ENCODE data around the genes MEIOB and NTN3.

- RAMPAGE, long total RNA: no peak
- RRBS: no CpG with 5 or more reads among the region's 31 CpGs
These were observed 4.6 kb upstream of the MRPS34 start for GRCh38 chr16:1777327-1778055.

- RAMPAGE, long total RNA: no peak
- RRBS: no CpG with 5 or more reads among the region's 10 CpGs
These were observed 2.8 kb downstream of the SPSB3 start for GRCh38 chr16:1779551-1779931.

DNA sequence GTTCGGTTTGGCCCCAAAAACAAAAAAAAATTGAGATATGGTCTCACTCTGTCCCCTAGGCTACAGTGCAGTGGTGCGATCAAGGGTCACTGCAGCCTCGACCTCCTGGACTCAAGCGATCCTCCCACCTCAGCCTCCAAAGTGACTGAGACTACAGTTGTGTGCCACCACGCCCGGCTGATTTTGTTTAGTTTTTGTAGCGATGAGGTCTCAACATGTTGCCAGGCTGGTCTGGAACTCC lies 1.1 kb downstream of the HAGH start:
- RAMPAGE, long total RNA: no peak
- RRBS: no CpG with 5 or more reads among the region's 7 CpGs

- RAMPAGE, long total RNA: no peak
- RRBS: no CpG with 5 or more reads among the region's 15 CpGs
These were observed 1.9 kb downstream of the FAHD1 start for GRCh38 chr16:1828551-1829634.

DNA sequence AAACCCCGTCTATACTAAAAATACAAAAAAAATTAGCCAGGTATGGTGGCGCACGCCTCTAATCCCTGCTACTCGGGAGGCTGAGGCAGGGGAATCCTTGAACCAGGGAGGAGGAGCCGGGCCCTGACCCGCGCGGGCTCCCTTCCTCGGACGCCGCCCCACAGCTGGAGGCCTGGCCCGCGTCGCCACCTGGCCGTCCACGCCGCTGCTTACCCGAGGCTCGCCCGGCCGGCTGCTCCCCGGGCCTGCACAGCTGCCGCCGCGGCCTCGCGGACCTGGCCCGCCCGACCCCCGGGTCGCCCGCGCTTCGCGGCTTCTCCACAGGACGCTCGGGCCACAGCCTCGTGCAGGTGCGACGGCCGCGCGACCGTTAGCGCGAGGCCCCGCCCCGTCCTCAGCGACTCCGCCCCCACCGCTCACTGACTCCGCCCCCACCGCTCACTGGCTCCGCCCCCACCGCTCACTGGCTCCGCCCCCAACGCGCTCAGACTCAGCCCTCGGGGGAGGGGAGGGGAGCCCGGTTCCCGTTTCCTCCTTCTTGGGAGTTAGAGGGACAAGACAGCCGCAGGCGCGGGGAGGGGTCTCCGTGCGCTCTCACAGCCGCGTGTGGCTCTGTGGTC lies at the start of gene MEIOB:
MEIOB (minus strand) TSS at position 385 of the 620 bp plus-strand sequence.
- RAMPAGE, long total RNA: no peak
- RRBS: 16% methylated on average over 21 of the region's 68 CpGs

DNA sequence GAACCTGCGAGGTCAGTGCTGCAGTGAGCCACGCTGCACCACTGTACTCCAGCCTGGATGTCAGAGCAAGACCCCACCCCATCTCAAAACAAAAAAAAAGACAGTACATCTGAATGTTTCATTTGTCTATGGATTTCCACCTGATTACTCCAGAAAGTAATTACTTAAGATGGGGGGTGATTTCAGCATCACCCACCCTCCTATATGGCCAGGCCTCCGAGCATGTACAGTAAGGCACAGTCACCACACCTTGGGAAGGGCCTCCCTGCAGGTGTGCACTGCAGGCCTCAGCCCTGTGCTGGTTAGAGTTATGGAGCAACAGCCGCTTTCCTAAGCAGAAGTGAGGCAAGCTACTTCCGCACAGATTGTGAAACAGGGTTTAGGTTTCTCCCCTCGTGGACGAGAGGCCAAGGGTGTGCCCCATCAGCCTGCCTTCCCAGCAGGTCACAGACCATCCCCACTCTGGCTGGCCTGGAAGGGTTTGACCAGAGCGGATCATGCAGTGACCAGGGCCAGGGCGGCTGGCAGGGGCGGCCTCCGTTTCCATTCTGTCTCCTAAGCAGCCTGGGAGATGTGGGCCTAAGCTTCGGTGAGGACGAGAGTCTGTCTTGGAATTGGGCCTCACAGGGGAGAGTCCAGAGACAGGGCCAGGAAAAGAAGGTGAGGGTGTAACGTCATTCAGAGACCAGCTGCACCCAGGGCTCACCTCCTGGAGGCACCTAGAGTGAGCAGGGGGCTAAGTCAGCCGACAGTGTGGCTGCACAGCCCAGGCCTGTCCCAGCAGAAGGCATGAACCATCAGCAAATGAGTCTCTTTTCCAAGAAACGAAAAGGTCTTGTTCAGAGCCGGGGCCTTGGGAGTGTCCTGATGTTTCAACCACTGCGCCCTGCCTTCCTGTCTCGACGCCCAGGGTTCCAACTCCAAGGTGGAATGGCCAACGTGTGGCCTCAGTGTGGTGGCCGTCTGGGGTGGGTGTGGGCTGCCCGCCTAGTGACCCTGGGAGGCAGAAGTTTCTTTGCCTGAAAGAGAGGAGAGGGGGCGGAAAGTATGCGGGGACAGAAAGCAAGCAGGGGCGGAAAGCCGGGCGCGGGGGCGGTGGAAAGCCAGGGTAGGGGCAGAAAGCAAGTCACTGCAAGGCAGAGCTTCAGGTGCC lies 4.5 kb downstream of the MSRB1 start:
- RAMPAGE, long total RNA: no peak
- RRBS: no CpG with 5 or more reads among the region's 30 CpGs

DNA sequence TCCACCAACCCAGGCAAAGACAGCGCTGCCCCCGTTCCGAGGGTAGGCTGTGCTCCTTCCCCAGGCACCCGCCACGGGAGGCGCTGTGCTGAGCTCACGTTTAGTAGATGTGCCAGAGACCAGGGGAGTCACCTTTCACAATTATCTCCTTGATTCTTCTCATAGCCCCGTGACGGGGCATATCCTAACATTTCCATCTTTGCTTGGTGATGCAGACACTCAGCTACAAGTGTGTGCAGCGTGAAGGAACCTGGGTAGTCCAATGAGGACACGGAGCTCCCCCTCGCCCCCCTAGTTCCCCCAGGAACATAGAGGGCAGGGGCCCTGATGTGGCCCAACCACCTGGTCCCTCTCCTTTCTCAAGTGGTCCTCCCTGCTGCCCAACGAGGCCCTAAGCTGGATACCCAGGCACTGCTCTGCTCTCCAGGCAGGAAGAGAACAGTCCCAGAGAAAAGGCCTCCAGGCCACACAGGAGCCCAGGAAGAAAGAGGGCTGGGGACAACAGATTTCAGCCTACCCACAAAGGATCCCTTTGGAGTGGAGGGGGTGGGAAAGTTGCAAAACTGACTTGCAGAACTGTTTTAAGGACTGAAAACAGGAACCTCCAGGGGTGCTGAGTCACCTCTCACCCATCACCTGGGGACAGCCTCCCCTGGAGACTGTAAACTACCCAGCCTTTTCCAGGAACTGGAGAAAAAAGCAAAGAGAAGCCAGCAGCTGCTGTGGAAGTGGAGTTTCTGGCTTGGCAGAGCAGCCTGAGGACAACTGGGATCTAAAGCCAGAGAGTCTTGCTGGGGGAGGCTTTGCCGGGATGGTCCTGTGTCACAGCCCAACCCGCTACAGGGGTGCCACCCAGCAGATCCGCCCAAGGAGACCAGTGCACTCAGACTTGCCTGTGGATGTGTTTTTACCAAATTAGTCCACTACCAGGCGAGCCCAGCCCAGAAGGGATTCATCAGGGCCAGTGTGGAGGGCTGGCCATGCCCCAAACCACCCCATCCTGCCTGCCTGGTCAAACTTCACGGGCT lies 1.2 kb downstream of the MSRB1 start:
- RAMPAGE, long total RNA: no peak
- RRBS: no CpG with 5 or more reads among the region's 18 CpGs

GRCh38 chr16:2008581-2009259 lies 10.9 kb upstream of the NPW start:
- RAMPAGE, long total RNA: no peak
- RRBS: no CpG with 5 or more reads among the region's 27 CpGs

GRCh38 chr16:2029843-2030288 lies 3.2 kb downstream of the NHERF2 start:
- RAMPAGE, long total RNA: no peak
- RRBS: no CpG with 5 or more reads among the region's 12 CpGs

- RAMPAGE, long total RNA: no peak
- RRBS: 5% methylated on average over 2 of the region's 28 CpGs
These were observed 342 bp downstream of the TSC2 start for GRCh38 chr16:2048132-2048521.

DNA sequence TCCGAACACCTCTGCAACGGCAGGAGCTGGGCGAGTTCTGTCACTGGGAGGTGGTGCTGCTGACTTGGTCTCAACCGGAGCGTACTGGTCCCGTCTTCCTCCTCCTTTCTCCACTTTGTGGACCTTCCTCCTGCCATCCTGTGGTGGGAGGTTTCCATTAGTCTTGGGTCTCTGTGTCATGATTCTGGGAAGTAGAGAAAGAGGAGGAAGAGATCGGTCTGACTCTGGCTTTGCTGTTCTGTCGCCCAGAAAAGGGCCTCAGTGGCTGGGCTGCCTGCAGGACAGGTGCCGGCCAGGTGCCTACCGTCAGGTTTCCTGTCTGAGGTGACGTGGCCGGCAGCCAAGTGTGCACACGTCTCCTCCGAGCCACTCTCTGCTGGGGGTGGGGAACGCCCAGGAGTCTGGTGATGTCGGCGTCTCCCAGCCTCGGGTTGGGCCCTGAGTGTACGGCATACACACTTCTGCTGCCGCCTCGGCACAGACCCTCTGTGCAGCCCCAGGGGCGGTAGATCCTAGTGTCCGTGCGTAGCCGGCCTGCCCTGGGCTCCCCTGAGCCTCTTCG lies 7.0 kb downstream of the TSC2 start:
- RAMPAGE, long total RNA: no peak
- RRBS: 100% methylated on average over 2 of the region's 26 CpGs

DNA sequence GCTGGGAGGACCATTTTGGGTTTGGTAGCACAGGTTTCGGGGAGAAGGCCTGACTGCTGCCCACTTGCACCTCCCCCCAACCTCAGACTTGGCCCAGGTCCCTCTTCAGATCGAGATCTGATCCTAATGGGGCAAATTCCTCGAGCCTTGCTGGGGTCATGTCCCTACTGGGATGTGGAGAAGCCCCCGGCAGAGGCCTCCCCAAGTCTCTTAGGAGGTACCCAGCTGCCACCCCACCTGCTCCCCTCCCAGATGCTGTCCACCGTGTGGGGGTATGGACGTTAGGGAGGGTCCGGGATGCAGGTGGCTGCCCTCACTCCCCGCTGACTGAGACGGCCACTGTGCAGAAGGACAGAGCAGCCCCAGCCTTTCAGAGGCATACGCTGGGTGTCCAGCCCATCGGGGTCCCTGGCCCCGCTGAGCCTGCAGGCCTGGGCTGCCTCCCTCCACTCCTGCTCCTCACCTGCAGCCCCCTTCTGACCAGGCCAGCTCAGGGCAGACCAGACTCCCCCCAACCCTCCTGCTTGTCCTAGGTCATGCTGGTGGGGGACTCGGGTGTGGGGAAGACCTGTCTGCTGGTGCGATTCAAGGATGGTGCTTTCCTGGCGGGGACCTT lies 1.1 kb downstream of the RAB26 start:
- RAMPAGE, long total RNA: no peak
- RRBS: 12% methylated on average over 4 of the region's 15 CpGs

DNA sequence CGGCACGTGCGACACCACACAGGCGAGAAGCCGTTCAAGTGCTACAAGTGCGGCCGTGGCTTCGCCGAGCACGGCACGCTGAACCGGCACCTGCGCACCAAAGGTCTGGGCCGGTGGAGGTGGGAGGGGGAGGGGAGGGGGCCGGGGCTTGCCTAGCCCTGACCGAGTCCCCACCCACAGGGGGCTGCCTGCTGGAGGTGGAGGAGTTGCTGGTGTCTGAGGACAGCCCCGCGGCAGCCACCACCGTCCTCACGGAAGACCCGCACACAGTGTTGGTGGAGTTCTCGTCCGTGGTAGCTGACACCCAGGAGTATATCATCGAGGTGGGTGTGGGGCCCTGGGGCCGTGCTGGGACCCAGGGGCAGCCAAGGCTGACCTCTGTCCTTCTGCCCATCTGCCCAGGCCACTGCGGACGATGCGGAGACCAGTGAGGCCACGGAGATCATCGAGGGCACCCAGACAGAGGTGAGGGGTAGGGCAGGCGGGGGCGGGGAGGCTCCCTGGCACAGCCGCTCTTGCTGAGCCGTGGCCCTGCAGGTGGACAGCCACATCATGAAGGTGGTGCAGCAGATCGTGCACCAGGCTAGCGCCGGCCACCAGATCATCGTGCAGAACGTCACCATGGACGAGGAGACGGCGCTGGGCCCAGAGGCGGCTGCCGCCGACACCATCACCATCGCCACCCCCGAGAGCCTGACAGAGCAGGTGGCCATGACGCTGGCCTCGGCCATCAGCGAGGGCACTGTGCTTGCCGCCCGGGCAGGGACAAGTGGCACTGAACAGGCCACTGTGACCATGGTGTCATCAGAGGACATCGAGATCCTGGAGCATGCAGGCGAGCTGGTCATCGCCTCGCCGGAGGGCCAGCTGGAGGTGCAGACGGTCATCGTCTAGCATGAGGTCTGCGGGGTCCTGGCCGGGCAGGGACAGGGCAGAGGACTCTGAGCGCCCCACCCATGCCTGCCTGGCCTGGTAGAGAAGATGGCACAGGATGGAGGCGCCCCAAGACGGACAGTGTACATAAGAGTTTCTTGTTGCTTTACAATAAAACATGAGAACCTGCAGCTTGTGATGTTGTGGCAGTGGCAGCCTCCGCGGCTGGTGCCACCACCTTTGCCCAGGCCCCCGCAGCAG lies 1.2 kb upstream of the DNASE1L2 start:
- RAMPAGE, long total RNA: no peak
- RRBS: 93% methylated on average over 7 of the region's 67 CpGs

GRCh38 chr16:2447795-2448272 lies 12.1 kb upstream of the TEDC2 start:
- RAMPAGE, long total RNA: no peak
- RRBS: no CpG with 5 or more reads among the region's 13 CpGs

DNA sequence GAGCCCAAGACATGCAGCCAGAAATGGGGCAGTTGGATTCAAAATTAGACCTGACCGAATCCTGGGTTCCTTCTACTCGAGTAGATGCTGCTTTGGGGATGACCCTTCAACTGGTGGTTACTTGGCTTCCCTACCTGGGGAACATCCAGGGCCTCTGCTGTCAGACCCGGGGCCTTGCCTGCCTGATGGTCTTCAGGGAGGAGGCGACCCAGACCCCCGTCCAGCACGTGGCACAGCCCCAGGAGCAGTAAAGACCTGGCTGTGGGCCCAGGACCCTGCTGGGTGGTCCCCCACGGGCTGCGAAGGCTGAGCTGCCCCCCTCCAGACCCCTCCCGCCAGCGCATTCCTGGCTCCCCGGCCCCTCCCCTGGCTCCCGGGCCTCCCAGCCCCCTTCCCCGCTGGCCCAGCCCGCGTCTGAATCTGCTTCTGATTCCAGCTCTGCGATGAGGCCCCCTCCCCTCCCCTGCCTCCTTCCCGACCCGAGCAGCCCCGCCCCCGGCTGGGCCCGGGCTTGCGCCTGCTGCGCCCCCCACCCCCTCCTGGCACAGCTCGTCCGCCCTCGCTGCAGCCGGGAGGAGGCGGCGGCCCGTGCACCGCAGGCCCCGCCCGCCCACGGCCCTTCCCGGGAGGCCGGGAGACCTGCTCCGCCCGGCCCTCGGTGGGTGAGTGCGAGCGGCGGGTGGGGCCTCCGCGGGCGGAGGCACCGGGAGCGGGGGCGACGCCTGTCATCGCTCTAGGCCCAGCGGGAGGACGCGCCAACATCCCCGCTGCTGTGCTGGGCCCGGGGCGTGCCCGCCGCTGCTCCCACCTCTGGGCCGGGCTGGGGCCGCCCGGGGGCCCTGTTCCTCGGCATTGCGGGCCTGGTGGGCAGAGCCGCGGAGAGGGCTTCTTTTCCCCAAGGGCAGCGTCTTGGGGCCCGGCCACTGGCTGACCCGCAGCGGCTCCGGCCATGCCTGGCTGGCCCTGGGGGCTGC lies at the start of gene NTN3:
NTN3 (plus strand) TSS at position 545 of the 974 bp plus-strand sequence.
- RAMPAGE, long total RNA: no peak
- RRBS: 2% methylated on average over 38 of the region's 70 CpGs

- RAMPAGE, long total RNA: no peak
- RRBS: 2% methylated on average over 19 of the region's 50 CpGs
These were observed 549 bp downstream of the TBC1D24 start for GRCh38 chr16:2475345-2476006.

DNA sequence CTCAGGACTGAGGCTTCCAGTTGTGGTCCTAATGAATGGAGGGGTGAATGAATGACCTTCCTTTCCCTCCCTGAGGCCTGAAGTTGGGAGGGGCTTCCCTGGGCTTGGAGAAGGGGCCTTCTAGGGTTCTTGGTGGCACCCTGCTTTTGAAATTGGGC lies 1.1 kb downstream of the ATP6V0C start:
- RAMPAGE, long total RNA: no peak

DNA sequence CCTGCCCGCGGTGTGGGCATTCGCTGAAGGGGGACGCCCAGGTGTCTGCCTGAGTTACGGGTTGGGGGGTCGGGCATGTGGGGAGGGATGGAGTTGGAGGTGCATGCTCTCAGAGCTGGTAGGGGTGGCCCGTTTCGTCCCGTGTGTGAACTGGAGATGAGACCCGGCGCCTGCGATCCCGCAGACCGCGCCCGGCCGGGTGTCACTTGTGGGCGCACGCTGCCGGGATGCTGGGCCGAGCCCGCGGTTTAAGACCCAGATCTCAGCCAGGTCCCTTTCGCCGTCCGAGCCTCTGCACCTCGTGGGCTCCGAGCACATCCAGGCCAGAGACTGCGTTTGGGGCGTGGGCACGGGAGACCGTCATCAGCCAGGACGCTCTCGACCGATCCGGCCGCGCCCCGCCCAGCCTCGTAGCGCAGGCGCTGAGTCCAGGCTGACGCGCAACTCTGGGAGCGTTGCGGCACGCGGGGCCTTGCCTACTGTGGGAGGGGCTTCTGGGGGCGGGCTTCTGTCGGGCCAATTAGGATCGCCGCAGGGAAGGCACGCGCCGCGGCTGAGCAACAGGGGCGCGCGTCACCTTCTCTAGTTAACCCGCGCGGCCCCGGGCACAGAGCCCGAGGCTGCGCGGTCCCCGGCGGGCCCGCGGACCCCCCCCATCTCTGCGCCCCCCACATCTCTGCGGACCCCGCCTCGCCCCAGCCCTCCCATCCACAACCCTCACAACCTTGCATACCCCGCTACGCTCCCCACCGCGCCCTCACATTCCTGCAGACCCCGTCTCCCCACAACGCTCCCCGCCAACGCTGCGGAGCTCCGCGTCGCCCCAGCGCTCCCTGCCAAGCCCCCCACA lies 613 bp upstream of the CEMP1 start:
- RAMPAGE, long total RNA: no peak
- RRBS: no CpG with 5 or more reads among the region's 87 CpGs

DNA sequence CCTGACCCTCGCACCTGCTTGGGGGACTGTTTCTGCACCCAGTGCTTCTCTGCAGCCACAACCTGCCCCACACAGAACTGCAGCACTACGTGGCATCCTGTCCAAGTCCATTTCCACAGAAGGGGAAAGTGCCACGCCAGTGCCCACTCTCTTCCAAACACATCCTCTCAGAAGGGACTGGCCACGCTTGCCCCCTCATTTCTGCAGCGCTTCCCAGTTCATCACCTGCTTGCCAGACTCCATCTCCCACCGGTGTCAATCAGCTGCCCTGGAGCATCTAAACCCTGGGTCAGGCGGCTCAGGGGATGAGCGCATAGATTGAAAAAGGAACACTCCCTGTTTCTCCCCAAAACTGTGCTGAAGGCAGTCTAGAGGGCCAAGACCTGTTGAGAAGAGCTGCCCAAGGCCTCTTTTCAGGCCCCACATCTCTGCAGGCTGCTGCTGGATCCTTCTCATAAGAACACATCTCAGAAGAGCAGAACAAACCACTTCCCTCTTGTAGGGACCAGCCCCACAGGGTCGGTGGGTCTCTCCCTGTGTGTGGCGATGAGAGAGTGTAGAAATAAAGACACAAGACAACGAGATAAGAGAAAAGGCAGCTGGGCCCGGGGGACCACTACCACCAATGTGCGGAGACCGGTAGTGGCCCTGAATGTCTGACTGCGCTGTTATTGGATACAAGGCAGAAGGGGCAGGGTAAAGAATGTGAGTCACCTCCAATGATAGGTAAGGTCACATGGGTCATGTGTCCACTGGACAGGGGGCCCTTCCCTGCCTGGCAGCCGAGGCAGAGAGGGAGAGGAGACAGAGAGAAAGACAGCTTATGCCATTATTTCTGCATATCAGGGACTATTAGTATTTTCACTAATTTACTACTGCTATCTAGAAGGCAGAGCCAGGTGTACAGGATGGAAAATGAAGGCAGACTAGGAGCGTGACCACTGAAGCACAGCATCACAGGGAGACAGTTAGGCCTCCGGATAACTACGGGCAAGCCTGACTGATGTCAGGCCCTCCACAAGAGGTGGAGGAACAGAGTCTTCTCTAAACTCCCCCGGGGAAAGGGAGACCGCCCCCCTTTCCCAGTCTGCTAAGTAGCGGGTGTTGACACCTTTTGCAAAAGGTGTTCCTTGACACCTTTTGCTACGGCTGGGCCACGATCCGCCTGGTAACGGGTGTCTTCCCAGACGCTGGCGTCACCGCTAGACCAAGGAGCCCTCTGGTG lies 22.1 kb upstream of the KCTD5 start:
- RAMPAGE, long total RNA: no peak
- RRBS: no CpG with 5 or more reads among the region's 29 CpGs

DNA sequence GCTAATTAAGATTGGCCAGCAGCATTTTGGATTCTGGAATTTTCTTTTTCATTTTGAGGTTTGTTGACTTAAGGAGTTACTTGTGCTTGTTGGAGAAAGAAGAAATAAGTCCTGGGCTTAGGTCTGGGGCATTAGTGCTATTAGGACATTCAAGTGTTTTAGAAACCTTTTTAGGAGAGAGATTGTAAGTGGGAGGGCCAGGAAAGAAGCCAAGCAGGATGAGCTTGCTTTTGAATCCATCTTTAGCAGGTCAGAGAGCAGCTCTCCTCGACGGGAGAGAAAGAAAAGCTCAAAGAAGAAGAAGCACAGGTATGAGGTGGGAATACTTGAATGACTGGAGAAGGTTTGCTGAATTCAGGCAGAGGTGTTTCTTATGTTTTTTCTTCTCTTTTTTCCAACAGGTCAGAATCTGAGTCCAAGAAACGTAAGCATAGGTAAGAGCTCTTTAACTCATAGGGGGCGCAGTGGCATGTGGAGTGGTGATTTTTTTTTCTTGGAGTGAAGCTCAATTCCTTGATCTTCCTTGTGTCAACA lies 6.4 kb downstream of the SRRM2 start:
- RAMPAGE, long total RNA: no peak
- RRBS: no CpG with 5 or more reads among the region's 4 CpGs

All from hepatocyte (in vitro differentiated cells and primary cell).